SK-N-MC (cell line): ENCODE measurements around the gene SLC23A1.

DNA sequence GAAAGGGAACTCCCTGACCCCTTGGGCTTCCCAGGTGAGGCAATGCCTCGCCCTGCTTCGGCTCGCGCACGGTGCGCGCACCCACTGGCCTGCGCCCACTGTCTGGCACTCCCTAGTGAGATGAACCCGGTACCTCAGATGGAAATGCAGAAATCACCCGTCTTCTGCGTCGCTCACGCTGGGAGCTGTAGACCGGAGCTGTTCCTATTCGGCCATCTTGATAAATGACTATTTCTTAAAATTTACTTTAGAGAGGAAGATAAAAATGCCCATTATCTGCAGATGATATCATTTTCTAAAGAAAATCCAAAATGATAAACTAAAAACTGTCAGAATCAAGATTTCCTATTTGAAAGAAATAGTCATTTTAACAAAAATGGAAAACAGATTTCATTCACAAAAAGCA is 448.7 kb downstream of the SPOCK1 start:
- RRBS, result no CpG with 5 or more reads among the region's 15 CpGs

DNA sequence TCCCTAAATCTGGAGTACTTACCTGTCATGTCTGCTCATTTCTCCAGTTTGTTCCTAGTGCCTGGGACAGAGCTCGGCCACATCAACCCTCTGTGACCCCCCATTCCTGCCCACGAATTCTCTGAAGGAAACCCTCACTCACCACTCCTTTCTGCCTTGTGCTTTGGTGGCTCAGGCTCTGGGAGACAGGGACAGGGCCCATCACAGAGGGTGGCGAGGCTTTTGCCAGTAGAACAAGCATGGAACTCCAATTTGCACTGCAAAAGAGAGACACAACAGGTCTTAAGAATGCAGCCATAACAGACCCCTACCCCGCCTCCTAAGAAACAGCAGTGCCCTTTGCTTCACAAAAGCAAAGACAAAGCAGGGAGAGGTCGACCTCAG is 431.6 kb downstream of the SPOCK1 start:
- RRBS, result no CpG with 5 or more reads among the region's 5 CpGs

DNA sequence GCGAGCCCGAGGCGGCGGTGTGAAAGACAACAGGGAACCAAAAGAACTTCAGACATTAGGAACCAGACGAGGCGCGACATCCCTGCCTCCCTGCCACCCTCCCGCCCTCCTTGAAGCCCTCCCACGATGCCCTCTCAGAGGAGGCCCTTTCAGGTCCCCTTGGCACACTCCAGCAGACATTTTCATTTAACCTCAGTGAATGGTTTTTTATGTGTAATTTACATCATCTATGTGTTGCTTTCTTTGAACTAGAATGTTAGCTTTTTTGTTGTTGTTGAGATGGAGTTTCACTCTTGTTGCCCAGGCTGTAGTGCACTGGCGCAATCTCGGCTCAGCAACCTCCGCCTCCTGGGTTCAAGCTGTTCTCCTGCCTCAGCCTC is 1.0 kb upstream of the HNRNPA0 start:
- RRBS, result no CpG with 5 or more reads among the region's 12 CpGs

DNA sequence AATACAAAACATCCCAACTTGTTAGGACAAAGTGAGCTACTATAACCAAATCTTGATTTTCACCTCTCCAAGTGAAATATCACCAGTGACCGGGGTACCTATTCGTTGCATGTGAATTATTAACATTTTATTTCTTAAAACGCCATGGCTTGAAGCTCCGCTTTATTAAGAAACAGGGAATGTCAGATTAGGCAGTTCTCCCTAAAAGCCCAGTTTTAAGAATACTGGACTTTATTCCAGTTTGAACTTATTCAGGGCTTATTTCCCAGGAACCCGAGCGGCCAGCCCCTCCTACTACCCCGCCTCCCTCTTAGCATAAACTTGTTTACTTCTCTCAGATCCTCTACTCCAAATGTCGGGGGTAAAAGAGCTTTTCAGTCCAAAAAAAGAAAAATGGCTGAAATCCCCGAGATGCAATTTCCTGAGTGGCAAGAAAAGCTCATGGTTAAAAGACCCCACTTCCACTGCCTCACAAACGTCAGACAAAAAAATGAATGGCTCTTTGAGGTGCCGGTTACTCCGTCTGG is 606 bp downstream of the BRD8 start:
- RRBS, result no CpG with 5 or more reads among the region's 12 CpGs

- RRBS, result no CpG with 5 or more reads among the region's 6 CpGs
Observed at GRCh38 chr5:138377477-138378346, 25.2 kb downstream of the KDM3B start.

- RRBS, result no CpG with 5 or more reads among the region's 3 CpGs
Observed at GRCh38 chr5:138436176-138437120, 2.4 kb upstream of the REEP2 start.

DNA sequence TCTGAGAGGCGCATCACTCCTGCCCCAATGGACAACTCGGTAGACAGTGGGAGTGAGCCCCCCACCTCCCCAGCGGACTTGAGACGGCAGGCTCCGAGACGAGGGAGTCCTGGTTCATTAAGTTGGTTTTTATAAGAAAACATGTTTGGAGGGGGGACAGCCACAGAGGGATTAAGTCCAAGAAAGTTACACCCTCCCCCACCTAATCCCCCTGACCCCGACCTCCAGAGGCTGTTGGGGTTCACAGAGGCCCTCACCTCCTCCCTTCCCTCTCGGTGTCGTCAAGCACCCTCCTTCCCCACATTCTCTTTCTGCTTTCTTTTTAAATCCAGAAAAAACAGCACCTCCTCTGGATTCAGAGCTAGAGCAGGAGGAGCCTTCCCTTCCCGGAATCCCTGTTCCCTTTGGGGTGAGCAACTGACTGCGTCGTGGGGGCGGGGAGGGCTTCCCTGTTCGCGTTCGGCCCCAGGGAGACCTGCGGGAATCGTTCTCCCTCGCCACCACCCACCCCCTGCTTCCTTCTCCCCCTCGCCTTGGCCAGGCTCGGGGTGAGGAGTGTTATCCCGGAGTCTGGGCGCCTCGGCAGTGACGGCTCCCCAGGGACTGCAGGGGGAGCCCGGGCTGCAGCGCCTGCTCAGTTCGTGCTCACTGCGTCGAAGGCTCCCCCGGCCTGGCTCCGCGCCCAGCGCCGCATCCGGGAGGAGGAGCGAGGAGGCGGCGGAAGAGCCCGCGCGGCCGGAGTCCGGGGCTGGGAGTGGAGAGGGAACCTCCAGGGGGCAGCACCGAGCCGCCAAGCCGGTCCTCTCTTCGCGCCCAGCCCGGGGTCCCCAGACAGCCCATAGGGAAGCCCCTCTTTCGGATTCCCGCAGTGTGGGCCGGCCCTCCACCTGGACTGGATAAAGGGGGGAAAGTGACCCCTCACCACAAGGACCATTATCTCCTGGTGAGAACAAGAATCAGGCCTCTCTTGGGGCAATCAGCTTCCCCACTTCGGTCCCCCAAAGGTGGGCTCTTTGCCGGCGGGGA is 1.5 kb upstream of the EGR1 start:
- RRBS, result under 1% methylated on average over 26 of the region's 56 CpGs

DNA sequence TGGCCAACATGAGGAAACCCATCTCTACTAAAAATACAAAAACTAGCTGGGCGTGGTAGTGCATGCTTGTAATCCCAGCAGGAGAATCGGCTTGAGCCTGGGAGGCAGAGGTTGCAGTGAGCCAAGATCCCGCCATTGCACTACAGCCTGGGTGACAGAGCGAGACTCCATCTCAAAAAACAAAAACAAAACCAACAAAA is 14.2 kb downstream of the ETF1 start:
- RRBS, result no CpG with 5 or more reads among the region's 4 CpGs

DNA sequence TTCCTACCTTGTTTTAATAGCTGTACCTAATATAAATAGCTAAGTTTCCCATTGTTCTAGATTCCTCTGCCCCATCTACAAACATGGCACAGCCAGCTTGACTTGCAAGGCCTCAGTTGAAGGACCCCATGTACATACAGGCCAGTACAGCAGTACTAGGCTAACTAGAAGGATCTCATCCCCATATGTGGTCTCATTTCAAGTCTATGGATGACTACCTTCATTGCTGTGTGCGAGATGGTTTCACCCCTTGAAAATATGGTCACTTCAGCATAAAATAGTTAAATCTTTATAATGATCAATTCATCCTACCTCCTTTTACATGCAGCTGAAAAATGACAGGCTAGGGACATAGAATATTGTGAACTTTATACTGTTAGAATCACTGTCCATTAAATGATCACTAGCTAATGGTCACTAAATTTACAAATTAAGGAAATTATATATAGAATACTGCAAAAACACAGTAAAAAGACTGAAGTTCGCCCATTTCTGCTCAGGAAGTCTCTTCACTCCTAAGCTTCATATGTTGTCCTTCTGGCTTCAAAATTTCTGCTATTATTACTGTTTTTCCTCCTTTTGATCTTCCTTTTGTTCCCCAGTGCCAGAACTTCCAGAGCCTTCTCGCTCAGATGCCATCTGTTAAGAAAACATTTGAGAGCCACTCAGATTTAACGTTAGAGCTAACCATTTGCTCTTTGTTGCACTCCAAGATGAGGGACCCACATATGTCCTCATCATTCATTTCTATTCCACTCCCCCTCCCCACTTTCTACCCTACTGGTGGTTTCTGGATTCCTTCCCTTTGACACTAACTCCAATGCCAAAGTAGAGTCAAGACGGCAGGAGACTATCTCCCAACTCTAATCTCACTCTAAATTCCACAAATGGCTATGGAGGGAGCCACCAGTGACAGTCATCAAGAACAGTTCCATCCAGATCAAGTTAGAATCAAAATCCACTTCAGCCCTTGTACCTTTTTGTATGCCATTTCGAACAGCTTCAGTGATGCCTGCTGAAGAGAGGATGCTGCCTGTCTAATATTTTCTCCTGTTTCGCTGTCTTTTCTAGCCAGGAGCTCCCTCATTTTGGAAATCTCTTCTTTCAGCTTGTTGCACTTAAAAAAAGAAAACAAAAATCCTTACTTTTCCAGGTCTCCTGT is 12.8 kb upstream of the ETF1 start:
- RRBS, result no CpG with 5 or more reads among the region's 7 CpGs

GRCh38 chr5:138570241-138570758 is 4.9 kb downstream of the HSPA9 start:
- RRBS, result no CpG with 5 or more reads among the region's 8 CpGs

- RRBS, result no CpG with 5 or more reads among the region's 19 CpGs
Observed at GRCh38 chr5:138632869-138633497, 57.8 kb upstream of the HSPA9 start.

GRCh38 chr5:139120445-139120867 is 77.7 kb downstream of the SIL1 start:
- RRBS, result no CpG with 5 or more reads among the region's 3 CpGs

DNA sequence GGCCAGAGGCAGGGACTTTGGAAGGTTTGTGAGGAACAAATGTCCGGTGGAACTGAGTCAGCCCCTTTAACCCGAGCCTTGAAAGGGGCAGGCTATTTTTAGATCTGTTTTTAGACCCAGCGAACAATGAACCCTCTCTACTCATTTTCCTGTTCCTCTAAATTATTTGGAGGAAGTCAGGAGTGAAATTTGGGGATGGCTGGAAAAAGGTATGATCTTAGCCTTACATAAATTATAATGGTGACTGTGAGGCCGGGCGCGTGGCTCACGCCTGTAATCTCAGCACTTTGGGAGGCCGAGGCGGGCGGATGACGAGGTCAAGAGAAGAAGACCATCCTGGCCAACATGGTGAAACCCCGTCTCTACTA is 19.1 kb upstream of the MATR3 start:
- RRBS, result no CpG with 5 or more reads among the region's 12 CpGs

DNA sequence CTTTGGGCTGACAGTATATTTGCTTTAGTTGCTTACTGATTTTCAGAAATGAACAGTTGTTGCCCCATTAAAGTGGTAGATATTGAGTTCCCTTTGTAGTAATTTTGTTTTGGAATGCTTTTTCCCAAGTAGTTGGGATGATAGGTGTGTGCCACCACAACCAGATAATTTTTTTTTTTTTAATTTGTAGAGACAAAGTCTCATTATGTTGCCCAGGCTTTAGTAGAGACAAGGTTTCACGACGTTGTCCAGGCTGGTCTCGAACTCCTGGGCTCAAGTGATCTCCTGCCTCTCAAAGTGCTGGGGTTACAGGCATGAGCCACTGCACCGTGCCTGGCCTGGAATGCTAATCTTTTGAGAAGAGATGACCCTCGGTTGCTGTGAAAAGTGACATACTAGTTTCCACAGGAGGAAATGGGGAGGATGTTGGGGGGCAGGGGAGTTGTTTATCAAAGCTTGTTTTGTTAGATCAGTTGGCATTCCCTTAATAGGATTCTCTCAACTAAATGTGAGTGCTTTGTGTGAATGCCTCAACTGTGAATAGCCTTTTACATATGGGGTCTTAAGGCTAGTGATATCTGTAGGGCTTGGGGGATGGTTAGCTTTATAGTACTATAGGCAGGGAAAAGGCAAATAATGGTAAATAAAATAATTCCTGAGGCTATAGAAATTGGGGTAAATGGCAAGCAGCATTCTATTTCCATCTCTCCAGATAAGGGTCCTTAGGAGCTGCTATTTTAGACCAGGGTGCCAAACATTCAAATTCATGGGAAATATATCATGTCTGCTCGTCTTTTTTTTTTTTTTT is 16.4 kb upstream of the MATR3 start:
- RRBS, result no CpG with 5 or more reads among the region's 6 CpGs

DNA sequence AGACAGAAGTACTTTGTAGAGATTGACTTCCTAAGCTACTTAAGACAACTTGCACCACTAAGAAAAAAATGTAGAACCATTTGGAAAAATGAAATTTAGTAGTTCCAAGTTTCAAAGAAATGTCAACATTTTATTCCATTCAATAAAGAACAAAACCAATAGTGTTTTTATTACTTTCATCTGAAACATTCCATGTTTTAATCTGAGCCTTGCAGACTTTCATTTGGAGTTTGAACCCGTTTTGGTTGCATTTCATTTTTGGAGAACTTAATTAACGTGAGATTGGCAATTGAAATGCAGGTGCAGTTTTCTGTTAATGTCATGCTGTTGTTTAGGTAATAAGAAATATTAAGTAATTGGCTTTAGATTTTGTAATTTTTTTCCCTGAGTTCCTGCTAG is 12.0 kb upstream of the PAIP2 start:
- RRBS, result no CpG with 5 or more reads among the region's 2 CpGs

GRCh38 chr5:139331921-139332347 is 9.7 kb upstream of the PAIP2 start:
- RRBS, result no CpG with 5 or more reads among the region's 2 CpGs

- RRBS, result no CpG with 5 or more reads among the region's 15 CpGs
Observed at GRCh38 chr5:139357222-139357860, 15.7 kb downstream of the PAIP2 start.

GRCh38 chr5:139383215-139383690 is at the start of gene SLC23A1:
SLC23A1 (minus strand) TSS chr5:139383297.
- RRBS, result 71% methylated on average over 2 of the region's 9 CpGs